Foreskin fibroblast (primary cell): Measurements from ENCODE around the gene PTPRS.

- RRBS, result 6% methylated on average over 10 of the region's 29 CpGs
Observed at GRCh38 chr19:4606843-4607395, 32.4 kb upstream of the TNFAIP8L1 start.

GRCh38 chr19:4759655-4760391 lies 31.7 kb upstream of the FEM1A start:
- RRBS, result 1% methylated on average over 15 of the region's 47 CpGs

DNA sequence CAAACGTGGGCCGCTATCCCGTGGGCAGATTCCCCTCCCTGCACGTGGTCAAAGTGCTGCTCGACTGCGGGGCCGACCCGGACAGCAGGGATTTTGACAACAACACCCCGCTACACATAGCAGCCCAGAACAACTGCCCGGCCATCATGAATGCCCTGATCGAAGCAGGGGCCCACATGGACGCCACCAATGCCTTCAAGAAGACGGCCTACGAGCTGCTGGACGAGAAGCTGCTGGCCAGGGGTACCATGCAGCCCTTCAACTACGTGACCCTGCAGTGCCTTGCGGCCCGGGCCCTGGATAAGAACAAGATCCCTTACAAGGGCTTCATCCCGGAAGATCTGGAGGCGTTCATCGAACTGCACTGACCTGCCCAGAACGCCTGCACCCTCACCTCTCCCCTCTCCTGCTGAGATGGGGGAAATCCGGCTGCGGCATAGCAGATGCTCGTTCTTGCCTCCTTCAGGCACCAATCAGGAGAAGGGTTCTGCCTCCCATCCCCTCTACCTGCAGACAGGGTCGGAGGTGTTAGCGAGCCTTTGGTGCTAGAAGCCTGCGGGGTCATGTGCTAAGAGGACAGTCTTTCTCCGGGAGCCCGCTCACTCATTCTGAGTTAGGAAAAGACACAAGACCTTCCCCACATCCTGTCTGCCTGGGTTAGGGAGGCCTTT lies 2.1 kb downstream of the FEM1A start:
- RRBS, result 97% methylated on average over 4 of the region's 30 CpGs

DNA sequence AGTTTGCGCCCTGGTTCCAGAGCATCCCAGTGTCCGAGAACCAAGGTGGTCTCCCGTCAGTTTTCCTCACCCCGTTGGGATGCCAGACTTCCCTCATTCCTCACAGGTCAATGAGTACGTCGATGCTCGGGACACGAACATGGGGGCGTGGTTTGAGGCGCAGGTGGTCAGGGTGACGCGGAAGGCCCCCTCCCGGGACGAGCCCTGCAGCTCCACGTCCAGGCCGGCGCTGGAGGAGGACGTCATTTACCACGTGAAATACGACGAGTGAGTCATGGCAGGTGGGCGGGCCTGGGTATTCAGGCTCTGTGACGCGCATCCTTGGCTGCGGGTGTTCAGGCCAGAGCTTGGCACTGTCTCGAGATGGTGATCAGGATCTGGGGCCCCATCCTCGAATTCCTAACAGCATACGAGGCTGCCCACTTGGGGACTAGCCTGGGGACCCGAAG lies 21.3 kb downstream of the UHRF1 start:
- RRBS, result no CpG with 5 or more reads among the region's 29 CpGs

DNA sequence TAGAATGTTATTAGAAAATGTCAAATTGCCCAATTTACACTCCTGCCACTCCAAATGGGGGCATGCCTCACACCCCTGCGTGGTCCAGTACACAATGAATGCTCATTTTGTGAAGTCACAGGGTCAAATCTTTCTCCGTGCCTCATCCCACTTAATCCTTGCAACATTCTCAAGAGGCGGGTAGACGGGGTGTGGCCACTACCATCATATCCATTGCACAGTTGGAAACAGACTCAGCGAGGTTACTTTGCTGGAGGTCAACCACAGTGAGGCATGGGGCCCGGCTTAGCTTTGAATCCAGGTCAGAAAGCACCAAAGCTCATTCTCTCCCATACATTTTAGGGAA lies 925 bp upstream of the KDM4B start:
- RRBS, result no CpG with 5 or more reads among the region's 6 CpGs

DNA sequence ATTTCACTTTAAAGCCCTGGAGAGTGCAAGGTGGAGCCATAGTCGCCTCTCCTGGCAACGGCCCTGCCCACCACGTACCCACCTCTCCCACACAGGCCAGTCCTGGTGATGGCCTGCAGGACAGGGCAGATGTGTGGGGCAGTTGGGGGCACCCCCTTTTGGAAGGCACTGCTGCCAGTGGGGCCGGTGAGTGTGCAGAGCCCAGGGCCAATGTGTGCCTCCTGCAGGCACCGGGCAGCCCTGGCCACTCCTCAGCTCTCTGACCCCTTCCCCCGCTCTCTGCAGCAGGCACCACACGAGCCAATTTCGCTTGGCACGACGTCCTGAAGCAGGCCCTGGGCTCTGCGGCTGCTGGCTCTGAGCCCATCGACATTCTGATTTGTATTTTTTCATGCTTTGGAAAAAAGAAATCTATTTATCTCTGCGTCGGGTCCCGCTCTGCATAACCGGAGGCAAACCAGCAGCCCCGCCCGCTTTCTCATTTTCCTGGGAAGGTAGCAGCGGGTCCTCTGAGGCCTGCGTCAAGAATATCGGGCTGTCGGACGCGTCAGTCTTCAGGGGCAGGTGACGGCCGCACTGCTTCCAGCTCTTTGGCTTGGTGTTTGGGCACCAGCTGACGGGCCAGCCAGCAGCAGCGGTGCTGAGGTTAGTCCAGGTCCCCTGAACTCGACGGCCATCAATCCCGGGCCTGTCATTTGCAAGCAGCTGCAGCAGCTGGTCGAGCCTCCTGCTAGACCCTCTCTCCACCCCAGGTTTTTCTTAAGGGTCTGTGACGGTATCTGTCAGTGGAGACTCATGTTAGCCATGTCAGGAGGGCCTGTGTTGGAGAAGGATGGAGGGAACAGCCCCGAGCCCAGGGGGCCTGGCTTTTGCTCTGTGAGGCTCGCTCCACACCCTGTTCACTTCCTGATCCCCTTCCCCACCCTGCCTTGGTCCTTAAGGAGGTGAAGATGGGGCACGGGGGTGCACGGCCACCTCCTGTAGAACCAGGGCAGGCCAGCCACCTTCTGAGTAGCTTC lies 134.3 kb downstream of the KDM4B start:
- RRBS, result 25% methylated on average over 2 of the region's 37 CpGs

GRCh38 chr19:5104664-5105592 lies 136.0 kb downstream of the KDM4B start:
- RRBS, result no CpG with 5 or more reads among the region's 28 CpGs

GRCh38 chr19:5139163-5139876 lies 170.4 kb downstream of the KDM4B start:
- RRBS, result no CpG with 5 or more reads among the region's 32 CpGs

DNA sequence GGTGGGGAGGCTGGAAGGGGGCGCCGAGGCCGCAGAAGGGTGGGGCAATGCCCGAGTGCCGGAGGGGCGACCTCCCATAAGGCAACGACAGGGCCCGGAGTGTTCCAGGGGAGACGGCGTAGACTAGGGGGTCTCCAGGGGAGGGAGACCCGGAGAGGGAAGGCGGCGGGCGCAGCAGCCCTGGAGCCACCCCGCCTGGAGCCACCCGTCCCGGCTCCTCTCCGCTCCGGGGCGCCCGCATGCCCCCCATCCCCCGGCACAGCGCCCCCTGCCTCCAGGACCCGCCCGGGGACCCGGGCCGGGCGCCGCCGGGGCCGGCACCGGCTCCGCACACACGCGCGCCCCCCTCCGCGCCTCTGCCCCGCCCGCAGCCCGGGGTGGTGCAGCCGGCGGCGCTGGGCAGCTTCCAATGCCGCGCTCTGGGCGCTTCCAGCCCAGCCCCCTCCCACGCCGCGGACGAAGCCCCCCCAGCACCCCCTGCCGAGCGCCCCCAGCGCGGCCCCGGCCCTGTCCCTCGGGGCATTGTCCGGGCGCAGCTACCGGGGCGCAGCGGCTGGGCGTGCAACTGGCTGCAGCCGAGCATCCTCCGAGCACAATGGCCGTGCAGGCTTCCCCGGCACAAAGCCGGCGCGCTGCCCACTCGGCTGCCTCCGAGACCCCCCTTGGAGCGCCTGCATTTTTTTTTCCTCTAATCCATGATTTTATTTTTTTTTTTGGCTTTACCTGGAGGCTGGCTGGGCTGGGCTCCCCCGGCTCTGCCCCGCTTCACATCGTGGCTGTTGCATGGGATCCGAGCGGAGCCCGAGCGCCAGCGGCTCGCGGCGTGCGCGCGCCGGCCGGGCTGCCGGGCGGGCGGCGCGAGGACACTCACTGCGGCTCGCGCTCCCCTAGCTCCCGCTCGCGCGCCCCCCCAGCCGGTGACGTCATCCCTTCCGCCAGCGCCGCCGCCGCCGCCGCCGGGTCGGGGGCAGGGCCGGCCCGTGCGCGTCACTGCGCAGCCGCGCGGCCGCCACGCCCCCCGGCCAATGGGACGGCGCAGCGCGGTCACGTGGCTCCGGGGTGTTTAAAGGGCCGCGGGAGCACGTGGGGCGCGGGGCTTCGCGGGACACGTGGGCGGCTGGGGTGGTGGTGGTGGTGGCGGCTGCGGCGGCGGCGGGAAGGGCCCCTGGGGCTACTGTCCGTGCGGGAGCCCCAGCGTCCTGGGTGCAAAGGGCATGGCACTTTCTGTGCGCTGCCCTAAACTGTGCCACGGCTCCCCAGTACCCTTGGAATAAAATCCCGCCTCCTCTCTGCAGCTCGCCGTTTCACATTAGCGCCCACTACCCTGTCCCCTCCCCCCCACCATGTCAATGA lies at the start of gene PTPRS:
Gene PTPRS, minus strand, starts transcription at position 872 of the 1,353 bp plus-strand sequence.
- RRBS, result 1% methylated on average over 86 of the region's 152 CpGs

DNA sequence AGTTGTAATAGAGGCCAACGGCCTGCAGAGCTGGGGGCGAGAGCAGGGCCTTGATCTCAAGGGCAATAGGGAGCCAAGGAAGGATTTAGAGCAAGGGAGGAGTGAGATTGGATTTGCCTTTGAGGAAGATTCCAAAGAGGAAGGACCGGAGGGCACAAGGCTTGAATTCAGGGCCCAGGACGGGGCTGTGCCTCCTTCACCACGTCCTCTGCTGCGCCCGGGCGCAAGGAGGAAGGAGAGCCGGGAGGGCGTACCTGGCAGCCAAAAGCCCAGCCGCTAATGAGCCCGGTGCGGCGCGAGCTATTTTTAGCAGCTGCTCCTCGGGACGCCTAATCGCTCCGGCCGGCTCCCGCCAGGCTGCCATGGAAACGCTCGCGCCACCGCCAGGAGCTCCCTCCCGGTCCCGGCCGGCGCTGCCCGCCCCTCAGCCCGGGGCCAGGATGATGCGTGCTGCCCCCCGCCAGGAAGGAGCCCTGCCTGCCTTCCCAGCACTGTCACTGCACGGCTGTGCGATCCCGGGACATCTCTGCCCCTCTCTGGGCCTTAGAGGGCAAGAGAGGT lies 81.2 kb downstream of the ZNRF4 start:
- RRBS, result 3% methylated on average over 29 of the region's 36 CpGs

- RRBS, result 17% methylated on average over 3 of the region's 33 CpGs
Observed at GRCh38 chr19:5585298-5586303, 37.0 kb downstream of the SAFB2 start.

GRCh38 chr19:5635049-5635981 lies 12.4 kb downstream of the SAFB start:
- RRBS, result no CpG with 5 or more reads among the region's 15 CpGs

DNA sequence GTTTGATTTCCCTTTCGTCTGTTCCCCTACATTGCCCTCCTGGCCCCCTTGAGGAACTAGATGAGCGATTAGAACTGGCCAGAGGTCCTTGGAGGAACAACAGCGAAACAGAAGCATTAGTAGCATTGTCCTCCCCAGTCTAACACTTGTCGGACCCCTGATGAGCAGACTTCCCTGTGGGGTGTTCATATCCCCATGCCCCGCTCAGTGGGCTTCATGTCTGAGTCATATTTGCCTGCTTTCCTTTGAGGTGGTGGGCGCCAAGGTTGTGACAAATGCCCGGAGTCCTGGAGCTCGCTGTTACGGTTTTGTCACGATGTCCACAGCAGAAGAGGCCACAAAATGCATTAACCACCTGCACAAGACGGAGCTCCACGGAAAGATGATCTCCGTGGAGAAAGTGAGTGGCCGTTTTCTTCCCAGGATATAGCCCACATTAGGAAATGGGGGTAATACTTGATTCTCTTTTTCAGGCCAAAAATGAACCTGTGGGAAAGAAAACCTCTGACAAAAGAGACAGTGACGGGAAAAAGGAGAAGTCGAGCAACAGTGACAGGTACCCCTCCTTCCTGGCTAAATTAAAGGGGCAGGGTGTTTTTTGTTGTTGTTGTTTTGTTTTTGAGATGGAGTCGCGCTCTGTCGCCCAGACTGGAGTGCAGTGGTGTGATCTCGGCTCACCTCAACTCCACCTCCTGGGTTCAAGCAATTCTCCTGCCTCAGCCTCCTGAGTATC lies 27.3 kb downstream of the MICOS13 start:
- RRBS, result no CpG with 5 or more reads among the region's 20 CpGs

DNA sequence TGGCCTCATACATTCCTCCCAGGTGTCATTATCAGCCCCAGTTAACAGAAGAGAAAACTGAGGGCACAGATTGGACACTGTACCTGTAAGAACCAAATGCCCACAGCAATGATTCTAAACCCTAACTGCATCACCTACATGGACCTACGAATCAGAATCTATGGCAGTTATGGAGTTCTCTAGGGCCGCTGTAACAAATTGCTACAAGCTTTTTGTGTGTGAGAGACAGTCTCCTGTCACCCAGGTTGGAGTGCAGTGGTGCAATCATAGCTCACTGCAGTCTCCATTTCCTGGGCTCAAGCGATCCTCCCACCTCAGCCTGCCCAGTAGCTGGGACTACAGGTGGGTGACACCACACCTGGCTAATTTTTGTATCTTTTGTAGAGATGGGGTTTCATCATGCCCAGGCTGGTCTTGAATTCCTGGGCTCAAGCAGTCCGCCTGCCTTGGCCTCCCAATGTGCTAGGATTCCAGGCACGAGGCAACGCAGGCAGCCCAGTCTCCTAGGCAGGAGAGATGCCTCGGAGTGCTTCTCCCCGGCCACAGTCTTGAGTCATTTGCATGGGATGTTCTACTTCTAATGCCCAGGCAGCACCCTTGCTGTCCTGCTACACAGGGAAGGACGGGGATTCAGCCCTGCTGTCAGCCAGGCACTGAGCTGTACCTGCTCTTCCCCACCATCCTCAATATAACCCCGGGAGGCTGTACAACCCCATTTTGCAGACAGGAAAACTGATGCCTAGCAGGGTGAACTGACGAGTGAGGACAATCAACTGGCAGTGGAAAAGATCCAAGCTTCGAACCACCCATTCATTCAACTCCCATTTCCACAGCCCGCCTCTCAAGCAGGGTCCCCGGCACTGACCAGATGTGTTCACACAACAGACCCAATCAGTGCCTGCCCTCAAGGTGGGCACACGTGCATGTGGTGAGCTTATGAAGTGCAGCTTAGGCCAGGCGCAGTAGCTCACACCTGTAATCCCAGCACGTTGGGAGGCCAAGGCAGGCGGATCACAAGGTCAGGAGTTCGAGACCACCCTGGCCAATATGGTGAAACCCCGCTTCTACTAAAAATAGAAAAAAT lies 8.6 kb downstream of the MICOS13 start:
- RRBS, result no CpG with 5 or more reads among the region's 20 CpGs

- RRBS, result 64% methylated on average over 22 of the region's 55 CpGs
Observed at GRCh38 chr19:5687552-5688245, 2.4 kb upstream of the RPL36 start.

DNA sequence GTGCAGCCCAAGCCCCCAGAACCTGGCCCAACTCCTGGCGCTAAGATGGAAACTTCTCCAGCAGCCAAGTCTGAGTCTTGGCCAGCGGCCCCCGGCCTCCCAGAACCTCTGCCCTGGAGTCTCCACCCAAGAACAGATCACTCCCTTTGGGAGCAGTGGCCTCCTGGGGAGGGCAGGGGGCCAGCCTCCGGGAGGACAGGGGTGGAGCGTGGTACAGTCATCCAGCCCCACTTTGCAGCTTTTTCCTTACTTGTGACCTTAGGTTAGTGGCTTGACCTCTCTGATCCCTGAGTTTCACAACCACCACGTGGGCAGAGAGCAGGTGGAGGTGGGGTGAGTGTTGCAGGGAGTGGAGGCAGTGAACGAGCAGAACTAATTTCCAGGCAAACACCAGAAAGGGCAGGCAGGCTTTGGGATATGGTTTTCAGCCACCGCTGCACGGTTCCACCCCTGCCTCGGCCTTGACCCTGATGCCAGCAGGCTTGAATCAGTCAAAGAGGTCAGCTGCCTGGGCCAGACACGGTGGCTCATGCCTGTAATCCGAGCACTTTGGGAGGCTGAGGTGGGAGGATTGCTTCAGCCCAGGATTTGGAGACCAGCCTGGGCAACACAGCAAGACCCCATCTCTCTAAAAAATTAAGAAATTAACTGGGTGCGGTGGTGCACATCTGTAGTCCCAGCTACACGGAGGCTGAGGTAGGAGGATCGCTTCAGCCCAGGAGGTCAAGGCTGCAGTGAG lies 4.2 kb upstream of the NRTN start:
- RRBS, result 7% methylated on average over 3 of the region's 15 CpGs

DNA sequence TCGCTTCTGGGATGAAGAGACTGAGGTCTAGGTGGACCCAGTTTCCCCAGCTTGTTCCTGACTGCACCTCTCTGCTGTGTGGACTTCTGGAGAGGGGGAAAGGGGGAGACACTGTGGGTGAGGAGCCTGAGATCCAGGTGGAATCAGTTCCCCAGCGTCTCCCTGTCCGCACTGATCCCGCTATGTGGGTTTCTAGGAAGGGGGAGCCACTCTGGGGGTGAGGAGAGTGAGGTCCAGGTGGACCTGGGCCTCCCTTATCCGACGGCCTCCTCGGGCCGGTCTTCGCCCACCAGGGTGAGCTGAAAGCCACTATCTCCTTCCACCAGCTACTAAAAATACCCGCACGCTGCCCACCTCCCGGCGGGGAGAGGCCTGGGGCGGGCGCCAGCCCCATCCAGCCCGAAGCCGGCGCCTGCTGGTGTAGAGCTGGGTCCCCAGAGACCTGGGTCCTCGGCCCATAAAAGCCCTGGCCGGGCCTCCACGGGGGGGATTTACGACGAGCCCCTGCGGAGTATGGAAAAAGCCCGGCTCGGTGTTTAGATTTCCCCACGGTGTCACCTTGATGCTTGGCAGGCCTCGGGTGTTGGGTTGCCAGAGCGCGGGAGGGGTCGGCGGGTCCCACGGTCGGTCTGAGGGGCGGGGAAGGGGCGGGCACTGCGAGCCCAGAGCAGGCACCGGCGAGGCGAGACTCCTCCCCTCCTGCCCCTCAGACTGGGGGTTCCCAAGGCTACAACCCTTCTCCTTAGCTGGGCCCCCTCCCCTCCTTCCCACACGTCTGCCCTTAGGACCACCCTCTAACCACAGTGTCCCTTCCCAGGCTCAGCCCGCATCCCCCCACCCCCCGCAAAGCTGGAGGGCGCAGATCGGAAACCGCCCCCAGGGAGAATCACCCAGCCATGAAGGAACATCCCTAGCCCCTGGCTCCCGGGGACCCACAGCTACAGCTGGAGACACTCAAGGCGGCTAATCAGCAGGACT lies 10.4 kb downstream of the FUT6 start:
- RRBS, result 3% methylated on average over 18 of the region's 48 CpGs

- RRBS, result no CpG with 5 or more reads among the region's 18 CpGs
Observed at GRCh38 chr19:5847233-5847746, 7.8 kb upstream of the FUT6 start.

DNA sequence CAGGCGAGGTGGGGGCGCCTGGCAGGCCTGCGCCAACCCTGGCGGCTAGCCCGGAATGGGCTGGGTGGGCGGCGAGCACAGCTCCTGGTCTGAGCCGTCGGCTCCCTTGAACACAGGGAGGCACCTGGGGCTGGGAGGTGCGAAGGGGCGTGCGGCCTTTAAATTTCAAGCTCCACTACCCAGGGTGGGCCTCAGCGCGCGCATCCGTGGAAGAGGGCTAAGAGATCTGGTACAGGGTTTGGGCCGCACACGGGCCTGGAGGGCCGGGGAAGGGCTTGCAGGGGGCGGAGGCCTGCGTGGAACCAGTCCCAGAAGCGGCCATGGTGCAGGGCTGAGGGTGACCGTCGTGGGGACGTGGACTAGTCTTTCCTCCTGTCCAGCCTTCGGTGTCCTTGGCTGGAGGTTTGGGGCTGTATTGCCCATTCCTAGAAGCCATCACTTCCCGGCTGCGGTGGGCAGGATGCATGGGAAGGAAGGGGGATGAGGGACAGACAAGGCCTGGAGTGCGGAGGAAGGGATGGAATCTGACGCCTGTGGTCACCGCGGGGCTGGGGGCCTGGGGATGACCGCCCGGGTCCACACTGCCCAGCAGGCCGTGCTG lies 11.4 kb downstream of the NDUFA11 start:
- RRBS, result 5% methylated on average over 2 of the region's 35 CpGs

GRCh38 chr19:5894145-5894562 lies 9.4 kb downstream of the NDUFA11 start:
- RRBS, result no CpG with 5 or more reads among the region's 15 CpGs